ENCODE data around the genes SNU13 and CYB5R3.

DNA sequence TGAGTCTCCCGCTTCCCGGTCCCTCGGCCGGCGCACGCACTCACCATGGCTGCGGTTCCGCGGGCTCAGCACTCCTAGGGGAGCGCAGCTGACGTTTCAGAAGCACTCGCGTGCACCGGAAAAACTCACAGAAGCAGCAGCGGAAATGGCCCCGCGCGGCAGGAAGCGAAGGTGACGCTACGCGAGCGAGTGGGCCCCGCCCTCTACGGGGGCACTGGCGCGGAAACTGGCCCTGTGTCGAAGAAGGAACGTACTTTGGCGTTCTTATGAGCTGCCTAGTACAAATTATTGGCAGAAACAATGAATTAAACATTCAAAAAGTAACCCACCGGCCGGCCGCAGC lies at the start of gene SNU13:
Gene SNU13, minus strand, starts transcription at position 118 of the 343 bp plus-strand sequence.
- PRO-cap = bidirectional peak, plus-strand start at position 224 of the sequence, minus-strand start at position 76 of the sequence

GRCh38 chr22:41693867-41694862 lies 5.1 kb upstream of the MEI1 start:
- PRO-cap = no peak

- PRO-cap = no peak
Measured at GRCh38 chr22:41821506-41822338, 11.2 kb upstream of the SREBF2 start.

GRCh38 chr22:41833394-41834232 lies 708 bp downstream of the SREBF2 start:
- PRO-cap = unidirectional peak, plus-strand start at chr22:41833497; bidirectional peak, plus-strand start at chr22:41833836, minus-strand start at chr22:41833749

- PRO-cap = no peak
Measured at GRCh38 chr22:41835987-41837128, 3.5 kb downstream of the SREBF2 start.

GRCh38 chr22:41870821-41871352 lies 38.0 kb downstream of the SREBF2 start:
- PRO-cap = no peak

- PRO-cap = no peak
Measured at GRCh38 chr22:41933799-41934259, 7.2 kb upstream of the TNFRSF13C start.

- PRO-cap = no peak
Measured at GRCh38 chr22:42344456-42345311, 74.2 kb upstream of the TCF20 start.

DNA sequence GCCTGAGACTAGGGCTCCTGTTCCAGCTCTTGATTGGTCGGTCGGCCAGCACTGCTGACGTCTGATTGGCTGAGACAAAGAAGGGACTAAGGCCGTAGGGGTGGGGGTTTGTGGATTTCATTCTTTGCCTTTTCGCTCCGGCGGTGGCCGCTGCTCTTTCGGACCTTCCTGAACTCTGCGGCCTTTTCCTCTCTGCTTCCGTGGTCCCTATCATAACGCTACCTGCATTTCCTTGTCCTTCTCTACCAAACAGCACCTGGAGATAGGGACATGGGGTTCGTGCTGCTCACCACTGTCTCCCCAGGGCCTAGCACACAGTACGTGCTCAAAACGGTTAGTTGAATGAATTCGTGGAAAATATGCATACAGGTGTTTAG lies 62.8 kb downstream of the NFAM1 start:
- PRO-cap = bidirectional peak, plus-strand start at position 121 of the sequence, minus-strand start outside the sequence

GRCh38 chr22:42412609-42413526 lies 19.3 kb downstream of the NFAM1 start:
- PRO-cap = no peak

DNA sequence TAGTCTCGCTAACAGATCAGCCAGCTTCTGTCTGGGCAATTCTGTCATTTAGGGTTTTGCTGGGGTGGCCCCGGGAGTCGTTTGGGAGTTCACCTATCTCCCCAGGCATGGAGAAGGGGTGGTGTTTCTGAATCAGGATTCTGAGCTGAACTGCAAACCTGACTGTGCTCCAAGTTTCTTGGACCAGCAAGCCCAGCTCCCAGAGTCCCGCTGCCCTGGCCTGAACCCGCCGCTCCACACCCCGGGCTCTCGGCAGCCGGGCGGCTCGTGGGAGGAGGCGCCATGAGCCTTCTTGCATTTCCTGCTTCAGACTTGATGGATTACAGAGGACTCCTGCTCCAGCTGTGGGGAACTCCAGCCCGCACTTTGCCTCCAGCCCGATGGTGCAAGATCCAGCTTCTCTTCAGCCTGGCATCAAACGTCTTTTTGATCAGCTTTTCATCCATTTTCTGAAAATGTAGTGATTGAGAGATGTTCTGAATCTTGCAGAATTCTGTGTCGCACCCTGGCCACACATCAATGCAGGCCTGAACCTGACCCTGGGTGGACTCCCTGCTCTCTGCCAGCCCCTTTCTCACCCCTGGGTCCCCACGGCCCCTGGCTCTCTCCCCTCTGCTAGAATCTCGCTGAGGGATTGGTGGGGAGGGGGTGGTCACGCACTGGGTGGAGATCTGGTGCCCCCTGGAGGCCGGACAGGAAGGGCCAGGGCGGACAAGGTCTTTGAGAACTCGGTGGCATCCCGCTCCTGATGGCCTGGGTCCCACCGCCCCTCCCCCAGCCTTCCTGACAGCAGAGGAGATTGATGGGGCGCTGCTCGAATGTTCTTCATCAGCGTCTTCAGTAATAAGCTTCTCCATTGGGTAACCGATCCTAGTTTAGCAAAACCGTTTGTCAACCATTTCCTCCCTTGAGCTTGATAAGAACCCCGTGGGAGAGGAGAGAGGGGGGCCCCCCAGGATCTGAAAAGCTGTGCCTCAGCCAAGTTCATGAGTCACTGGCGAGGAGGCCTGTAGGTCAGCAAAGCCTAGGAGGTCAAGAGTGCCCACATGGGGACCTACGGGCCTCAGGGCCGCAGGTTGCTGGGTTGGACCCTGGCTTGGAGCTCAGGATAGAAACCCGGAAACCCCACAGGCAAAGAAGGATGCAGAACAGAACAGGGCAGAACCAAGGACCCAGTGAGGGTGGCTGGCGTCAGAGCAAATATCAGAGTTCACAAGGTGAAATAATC lies 12.1 kb upstream of the NFAM1 start:
- PRO-cap = no peak

GRCh38 chr22:42459721-42460146 lies 27.5 kb upstream of the NFAM1 start:
- PRO-cap = no peak

DNA sequence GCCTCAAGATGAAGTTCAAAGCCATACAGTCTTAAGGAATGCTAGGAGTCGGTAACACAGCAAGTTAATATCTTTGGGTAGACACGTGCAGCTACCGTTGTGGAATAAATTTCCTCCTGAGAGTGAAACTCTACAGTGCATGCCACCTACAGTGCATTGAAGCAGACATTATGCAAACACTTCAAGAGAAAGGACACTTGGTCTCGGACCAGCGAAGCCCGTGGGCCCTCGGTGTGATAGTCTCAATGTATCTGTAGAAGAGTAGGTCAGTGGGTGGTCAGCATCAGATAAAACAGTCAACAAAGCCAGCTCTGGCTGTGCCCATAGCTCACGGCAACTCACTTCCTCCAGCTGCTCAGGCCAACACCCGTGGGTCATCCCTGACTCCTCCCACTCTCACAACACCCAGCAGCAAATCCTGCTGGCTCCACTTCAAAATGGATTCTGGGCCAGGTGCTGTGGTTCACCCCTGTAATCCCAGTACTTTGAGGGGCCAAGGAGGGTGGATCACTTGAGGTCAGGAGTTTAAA lies 24.0 kb downstream of the RRP7A start:
- PRO-cap = no peak

DNA sequence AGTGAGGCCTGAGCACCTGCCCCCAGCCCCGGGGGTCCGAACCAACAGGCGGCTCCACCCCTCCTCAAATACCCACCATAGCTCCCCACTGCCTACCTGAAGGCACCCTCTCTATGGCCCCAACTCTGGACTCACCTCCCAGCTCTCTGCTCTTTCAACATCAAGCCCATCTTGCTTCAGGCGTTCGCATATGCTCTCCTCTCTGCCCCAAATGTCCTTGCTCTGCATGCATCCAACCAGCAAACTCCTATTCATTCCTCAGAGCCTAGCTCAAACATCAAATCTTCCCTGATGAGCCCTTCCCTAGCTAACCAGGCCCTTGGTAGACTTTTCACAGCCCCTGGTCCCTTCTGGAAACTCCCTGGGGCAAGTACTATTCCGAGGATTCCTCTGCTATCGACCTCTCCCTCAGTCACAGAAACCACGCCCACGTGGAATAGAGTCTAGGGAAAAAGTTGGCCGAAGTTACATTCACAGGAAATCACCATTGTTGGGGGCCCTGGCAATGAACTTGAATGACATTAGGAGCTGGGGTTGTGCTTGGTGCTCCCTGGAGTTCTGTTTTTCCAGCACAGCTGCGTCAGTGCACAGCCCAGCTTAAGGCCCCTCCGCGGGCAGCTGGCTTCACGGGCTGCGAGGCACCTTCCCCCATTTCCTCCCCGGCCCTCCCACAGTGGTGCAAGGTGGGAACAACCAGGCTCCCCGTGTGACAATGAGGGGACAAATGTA lies 4.0 kb upstream of the ATP5MGL start:
- PRO-cap = no peak

DNA sequence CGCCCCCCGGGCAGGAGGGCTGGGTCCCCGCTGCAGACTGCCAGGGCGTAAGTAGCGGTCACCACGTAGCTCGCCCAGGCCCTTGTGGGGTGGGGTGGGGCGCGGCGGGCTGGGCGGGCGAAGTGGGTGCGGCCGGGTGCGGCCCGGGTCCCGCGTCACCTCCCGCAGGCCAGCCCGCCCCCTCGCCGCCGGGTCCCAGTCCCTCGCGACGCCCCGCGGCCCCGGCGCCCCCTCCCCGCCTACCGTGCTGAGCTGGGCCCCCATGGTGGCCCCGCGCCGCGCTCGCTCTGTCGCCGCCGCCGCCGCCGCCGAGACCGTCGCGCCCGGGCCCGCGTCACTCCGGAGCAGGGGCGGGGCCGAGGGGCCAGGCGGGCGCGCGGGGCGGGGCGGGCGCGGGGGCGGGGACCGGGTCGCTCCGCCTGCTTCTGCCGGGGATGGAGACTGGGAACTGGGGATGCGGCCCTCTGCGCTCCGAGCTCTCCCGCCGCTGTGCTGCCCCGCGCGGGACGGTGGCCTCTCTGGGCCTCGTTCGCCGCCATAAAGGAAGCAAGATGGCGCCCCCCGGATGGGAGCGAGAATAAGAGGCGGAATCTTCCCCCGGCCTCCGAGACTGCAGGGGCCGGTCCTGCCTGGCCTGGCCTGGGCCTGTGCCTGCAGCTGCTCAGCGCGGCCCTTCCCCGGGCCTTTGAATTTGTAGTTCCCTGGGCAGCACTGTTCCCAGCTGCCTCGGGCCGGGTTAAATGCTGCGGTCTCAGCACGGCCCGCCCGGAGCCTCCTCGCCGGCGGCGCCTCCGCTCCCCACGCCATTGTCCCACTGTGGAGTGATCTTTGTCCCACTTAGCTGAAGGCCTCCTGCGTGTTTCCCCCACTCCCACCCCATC lies at the start of gene CYB5R3:
Gene CYB5R3, minus strand, starts transcription at position 341 of the 881 bp plus-strand sequence.
- PRO-cap = bidirectional peak, plus-strand start at position 172 of the sequence, minus-strand start at position 84 of the sequence; bidirectional peak, plus-strand start at position 434 of the sequence, minus-strand start at position 289 of the sequence; unidirectional peak, minus-strand start at position 687 of the sequence

DNA sequence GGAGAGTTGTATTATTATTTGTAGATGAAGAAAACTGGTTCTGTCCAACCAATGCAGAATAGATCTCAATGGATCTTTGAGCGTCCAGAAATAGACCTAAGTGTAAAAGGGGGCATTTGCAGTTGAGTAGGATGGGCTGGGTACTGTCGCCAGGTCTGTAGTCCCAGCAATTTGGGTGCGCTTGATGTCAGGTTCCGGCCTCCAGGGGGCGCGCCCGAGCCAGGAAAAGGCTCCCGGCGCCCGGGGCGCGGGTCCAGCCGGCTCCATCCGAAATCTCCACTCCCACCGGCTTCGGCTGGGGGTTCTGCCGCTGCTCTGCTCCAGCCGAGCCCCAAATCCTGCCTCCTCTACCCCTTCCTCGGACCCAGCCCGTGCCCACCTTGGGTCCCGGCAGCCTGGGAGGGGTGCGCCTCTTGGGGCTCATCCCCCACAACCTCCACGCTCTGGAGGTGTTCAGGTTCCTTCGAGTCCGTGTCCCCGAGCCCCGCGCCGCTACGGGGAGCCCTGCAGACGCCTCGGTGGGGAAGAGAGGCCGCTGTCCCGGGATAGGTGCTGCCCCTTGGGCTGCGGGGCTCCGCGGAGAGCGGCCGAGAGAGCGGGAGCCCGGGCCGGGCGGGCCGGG lies 12.9 kb upstream of the CYB5R3 start:
- PRO-cap = unidirectional peak, plus-strand start at position 285 of the sequence

DNA sequence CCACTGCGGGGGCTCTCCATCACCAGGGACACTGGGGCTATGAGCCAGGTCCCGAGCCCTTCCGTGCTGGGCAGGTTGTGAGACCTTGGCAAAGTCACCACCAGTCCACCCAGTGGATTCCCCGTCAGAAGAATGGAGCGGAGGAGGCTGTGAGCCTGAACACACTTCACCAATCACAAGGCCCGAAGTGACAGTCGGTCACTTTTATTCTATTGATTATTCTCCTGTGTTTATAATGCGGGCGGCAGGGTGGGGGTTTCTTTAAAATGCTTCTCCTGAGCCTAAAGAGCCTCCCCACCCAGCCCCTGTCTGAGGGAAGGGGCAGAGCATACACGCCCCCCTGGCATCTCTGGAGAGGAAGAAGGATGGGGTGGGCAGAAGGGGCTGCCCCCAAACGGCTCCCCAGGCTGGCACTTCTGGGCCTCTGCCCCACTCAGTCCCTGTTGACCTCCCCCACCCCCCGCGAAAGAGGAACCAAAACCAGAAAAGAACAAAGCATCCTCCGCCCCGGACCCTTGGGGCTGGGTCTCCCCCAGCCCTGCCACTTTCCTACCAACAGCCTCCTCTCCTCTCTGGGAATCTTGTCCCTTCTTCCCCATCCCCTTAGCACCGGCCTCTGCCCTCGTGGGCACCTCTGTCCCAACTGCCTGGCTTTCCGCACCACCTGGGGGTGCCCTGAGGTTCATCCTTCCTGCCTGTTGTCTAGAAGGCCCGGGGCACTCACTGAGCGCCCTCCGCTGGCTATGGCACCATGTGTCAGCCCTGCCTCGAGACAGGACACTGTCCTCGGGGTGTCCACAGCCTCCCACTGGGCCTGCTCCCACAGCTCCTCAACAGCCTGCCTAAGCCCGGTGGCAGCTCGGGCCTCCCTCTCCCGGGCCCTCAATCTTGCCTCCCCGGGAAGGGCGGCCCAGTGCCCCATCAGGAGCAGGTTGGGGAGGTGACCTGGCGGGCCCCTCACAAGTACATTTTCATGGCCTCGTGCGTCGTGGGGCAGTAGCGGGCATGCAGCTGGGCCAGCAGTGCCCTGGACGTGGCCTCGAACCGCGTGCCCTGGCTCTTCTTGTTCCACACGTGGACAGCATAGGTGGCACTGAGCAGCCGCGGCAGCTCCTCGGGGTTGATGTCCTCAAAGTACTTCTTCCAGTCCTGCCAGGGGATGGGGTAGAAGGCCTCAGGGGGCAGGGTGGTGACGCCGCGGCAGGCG lies 28.3 kb downstream of the A4GALT start:
- PRO-cap = no peak

DNA sequence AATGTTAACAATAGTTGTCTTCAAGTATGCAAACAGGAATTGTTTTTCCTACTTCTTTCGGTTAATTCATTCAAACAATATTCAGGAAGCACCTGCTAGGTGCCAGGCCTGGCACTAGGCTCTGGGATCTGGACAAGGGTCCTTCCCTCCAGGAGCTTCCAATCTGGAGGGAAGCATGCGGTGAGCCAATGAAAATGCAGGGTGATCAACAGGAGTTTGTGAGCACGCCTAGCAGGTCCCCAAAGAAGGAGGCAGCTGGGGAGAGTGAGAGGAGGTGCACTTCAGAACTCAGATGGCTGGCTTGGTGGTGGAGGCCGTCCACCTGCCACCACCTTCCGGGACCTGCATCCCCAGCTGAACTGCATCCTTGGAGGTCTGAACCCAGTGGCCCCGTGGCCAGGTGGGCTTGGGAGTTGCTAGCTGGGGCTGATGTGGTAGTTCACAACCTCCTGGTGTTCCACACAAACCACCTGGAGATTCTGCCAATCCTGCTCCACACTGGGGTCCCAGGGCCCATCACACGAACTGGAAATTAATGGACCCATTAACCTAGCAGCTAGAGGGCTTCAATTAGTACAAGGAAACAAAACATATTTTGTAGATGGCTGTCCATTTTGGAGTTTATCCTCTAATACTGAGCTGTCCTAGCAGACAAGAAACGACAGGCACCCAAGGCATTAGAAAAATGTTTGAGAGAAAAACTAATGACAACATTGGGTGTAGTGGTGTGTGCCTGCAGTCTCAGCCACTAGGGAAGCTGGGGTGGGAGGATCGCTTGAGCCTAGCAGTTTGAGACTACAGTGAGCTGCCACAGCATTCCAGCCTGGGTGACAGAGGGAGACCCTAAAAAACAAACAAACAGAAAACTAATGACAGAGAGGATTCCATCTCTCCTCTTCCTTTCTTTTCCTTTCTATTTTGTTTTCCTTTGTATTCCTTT lies 1.8 kb downstream of the A4GALT start:
- PRO-cap = no peak

- PRO-cap = no peak
Measured at GRCh38 chr22:42794275-42794574, 62.8 kb downstream of the ARFGAP3 start.

DNA sequence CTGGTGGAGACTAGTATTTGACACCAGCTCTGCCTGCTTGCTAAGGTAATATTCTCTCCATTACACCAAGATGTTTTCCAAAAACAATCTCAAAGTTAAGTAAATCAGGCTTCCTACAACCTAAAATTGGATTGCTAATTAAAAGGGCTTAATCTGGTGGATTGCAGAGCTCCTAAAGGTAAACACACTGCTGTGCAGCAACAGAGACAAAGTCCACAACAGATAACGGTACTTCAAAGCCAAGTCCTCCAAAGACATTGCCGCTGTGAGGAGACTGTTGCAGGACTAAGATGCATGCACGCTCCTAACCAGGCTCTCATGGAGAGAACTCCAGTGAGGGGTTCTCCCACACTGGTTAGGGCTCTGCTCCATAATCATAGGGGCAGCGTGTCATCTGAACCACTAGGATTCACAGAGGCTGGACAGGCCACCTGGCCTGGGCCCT lies 56.7 kb upstream of the ARFGAP3 start:
- PRO-cap = no peak

Data from jejunum (tissue), 1 donor.